SJCRH30 (cell line): ENCODE measurements around a stretch of chr10.

GRCh38 chr10:101566180-101567160 lies 21.6 kb downstream of the POLL start:
- RAMPAGE, long total RNA = no peak

GRCh38 chr10:101575751-101576355 lies 12.2 kb downstream of the POLL start:
- RAMPAGE, long total RNA = no peak

GRCh38 chr10:101779049-101779587 lies 3.2 kb upstream of the FGF8 start:
- RAMPAGE, long total RNA = no peak

- RAMPAGE, long total RNA = no peak
These were observed 513 bp downstream of the NPM3 start for GRCh38 chr10:101782678-101783187.

DNA sequence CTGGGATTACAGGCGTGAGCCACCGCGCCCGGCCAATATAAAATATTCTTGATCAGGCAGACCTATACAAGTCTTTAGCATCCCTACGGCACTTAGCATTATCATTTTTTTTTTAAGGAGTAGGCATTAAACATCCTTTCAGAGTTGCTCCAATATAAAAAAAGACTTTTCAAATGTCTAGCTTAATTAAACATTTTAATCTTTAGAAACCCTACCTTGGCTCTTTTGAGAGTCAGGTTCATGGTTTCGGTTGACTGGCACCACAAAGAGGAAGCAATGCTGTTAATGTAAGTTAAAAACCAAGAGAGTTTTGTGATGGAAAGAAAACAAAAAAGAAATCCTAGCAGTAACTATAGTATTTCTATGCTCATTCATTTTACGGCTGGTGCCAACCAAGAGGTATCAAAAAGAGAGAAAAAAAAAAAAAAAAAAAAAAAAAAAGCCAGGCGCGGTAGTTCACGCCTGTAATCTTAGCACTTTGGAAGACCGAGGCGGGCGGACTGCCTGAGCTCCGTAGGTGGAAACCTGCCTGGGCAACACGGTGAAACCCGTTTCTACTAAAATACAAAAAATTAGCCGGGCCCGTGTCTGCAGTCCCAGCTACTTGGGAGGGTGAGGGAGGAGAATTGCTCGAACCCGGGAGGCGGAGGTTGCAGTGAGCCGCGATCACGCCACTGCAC lies 2.6 kb downstream of the OGA start:
- RAMPAGE, long total RNA = no peak

DNA sequence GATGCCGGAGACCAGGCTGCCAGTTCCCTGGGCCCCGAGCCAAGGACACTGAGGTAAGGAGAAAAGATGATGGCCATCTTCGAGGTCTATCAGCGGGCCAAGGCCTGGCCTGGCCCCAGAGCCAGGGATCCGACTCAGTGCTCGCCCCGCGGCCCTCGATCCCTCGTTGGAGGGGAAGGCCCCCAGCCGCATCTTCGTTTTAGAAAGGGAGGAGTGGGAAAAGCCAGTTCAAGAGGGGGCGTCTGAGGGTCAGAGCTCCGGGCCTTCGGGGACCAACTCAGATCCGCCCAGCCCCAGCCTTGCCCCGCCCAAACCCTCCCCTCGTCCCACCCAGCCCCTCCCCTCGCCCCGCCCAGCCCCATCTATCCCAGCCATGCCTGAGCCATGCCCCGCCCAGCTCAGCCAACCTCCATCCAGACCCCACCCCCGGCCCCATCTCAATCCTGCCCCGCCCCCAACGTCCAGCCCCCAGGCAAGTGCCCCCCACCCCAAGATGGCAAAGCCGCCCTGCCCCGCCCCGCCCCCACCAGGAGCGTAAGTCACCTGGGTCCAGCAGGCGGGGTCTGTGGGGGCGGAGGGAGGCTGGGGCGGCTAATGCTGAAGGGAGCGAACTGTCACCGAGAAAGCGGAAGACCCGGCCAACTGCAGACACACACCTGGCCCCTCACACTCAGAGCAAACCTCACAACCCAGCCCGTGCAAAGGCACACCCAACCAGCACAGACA lies 11.2 kb upstream of the OGA start:
- RAMPAGE, long total RNA = no peak

DNA sequence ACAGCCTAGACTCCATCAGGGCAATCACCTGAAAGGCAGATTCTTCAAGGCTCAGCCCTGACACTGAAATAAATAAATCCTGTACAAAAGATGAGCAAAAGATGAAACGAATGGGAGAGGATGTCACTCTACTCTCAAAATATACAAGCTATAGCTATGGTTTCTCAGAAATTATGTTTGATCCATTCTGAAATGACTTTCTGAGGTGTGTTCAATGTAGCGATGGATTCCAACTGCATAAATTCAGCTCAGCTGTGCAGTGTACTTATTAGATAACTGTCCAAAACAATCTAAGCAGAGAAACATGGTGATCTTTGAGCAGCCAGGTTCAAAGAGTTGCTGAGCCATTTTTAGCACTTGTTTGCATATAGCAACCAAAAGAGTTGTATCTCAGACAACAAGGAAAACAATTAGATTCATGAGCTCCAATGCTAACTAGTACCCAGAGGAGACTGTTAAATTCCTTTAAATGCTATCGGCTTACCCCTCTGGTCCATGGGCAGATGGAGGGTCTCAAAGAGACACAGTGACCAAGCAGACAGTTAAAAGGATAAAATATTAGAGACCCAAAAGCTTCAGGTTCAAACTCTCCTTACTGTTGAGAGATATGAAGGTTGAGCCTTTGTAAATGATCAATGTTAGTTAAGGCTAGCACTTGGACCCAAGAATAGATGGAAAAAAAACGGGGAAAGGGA lies 15.9 kb upstream of the KCNIP2 start:
- RAMPAGE, long total RNA = no peak

GRCh38 chr10:101939836-101940221 lies 96.2 kb upstream of the KCNIP2 start:
- RAMPAGE, long total RNA = no peak

- RAMPAGE, long total RNA = no peak
These were observed 87.8 kb downstream of the ARMH3 start for GRCh38 chr10:101967999-101968662.

DNA sequence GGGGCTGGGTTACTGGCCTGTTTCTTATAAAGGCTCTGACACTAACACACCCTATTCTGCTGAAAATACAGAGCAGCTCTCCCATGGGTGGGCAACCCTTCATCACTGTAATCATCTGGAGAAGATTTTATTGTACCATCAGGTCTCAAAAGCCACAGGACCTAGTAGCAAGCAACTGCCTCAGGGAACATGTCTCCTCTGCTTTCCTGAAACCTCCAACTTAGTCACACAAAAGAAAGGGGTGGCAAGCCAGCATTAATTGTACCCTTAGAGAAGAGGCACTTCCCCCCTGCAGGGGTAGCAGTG lies 81.7 kb downstream of the ARMH3 start:
- RAMPAGE, long total RNA = no peak

GRCh38 chr10:102109799-102110158 lies 10.4 kb downstream of the LDB1 start:
- RAMPAGE, long total RNA = no peak

- RAMPAGE, long total RNA = no peak
These were observed 9.4 kb downstream of the LDB1 start for GRCh38 chr10:102110623-102111326.

GRCh38 chr10:102113701-102114229 lies 6.4 kb downstream of the LDB1 start:
- RAMPAGE, long total RNA = no peak

GRCh38 chr10:102119313-102120040 lies 691 bp downstream of the LDB1 start:
- RAMPAGE, long total RNA = no peak

DNA sequence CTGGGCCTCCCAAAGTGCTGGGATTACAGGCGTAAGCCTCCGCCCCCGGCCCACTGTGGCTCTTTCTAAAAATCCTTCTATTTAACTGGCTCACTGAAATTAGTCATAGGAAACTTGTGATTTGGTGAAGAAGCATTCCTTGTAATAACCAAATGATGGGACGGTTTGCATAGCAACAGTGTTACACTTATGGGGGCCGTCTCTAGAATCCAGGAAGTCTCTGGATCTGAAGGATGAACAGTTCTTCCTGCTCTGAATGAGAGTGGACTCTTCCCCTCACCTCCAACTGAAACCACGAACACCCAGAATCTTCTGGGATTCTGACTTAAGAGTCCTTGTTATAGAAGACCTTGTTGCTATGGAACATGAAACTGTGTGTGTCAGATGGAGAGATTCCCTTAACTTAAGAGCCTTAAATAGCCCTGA lies 23.2 kb downstream of the NOLC1 start:
- RAMPAGE, long total RNA = no peak

- RAMPAGE, long total RNA = no peak
These were observed 33.9 kb downstream of the NOLC1 start for GRCh38 chr10:102185913-102186671.

DNA sequence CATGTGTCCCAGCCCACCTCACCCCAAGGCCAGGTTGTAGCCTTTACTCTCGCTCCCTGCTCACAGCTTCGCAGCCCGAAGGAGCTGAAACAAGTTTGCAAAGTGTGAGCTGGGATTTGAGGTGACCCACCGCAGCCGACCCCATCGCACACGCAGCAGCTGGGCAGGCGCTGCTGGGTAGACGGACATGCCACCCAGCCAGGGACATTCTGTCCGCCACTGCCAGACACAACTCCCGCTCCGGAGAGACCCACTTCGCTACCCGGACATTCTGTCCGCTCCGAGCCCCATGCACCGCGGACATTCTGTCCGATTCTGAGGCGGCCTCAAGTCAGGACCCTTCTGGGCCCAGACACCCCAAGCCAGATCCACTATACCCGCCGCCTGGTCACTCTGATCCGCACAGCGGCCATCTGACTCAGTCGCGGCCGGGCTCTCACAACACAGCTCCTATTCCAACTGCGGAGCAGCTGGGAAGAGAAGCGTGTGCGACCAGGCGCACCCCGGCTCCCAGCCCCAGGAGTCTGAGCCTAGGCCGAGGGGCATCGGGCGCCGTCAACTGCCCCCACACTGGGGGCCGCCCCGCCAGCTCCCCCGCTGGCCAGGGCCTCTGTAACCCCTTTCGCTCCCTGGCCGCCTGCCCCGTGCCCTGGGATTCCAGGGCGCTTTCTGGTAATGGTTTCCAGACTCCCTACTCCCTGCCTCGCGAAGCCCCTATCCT lies 784 bp downstream of the PITX3 start:
- RAMPAGE, long total RNA = no peak

- RAMPAGE, long total RNA = no peak
These were observed 17.7 kb downstream of the GBF1 start for GRCh38 chr10:102262825-102263559.

DNA sequence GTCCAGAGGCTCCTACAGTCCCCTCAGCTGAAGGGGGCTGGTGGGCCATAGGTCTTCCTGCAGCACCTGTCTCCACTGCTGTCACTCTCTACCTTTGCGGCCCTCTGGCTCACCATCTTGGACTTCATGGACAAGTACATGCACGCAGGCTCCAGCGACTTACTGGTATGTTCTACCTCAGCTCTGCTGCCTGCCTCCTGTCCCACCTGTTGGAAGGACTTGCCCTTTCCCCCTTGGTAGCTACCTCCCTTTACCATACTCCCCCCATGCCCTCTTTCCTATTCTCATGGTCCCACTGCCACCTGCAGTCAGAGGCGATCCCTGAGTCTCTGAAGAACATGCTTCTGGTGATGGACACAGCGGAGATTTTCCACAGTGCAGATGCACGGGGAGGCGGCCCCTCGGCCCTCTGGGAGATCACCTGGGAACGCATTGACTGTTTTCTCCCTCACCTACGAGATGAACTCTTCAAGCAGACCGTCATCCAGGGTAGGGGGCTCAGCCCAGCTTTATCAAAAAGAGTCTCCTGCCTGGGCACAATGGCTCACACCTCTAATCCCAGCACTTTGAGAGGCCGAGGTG lies 15.2 kb upstream of the NFKB2 start:
- RAMPAGE, long total RNA = no peak

- RAMPAGE, long total RNA = no peak
These were observed 2.3 kb upstream of the NFKB2 start for GRCh38 chr10:102393149-102393643.